ENCODE data around the genes PHIP and TPBG.

- RRBS = no CpG with 5 or more reads among the region's 2 CpGs
Measured at GRCh38 chr6:79041254-79041919, 36.7 kb downstream of the PHIP start.

DNA sequence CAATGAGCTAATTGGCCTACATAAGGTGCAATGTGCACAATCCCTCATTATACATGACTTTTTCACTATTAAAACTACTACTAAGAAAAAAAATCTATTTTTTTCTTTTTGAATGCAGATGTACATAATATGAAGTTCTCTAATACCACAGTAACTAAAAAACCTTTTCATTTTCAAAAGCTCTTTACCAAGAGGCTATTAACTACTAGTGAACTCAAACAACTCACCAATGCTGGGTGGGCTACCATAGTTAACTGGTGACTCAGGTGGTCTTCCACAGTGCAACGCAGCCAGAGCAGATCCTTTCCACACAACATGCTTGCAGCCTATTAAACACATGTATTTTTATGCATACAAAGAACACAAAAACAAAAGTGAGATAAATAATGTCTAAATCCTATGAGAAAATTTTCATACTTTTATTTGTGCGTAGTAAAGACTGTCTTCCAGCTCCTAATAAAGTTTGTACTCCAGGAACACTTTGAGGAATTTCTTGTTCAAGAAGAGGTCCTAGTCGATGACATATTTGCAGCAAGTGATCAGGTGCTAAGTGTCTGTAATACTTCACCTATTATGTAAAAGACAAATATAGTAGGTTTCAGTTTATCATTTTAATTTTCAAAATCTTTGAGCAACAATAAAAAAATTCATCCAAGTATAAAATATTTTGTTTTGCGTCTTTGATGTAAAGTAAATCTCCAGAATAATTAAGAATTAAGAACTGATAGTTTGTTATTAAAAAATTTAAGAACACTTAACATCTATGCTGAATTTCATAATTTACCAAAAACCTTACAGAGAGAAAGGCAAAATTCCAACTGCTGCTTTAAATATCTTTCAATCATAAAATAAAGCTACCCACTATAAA, 17.6 kb downstream of the PHIP start:
- RRBS = no CpG with 5 or more reads among the region's 4 CpGs

- RRBS = 2% methylated on average over 64 of the region's 133 CpGs
Measured at GRCh38 chr6:79077413-79078406, at the start of gene PHIP. PHIP (minus strand) TSS chr6:79078254.

DNA sequence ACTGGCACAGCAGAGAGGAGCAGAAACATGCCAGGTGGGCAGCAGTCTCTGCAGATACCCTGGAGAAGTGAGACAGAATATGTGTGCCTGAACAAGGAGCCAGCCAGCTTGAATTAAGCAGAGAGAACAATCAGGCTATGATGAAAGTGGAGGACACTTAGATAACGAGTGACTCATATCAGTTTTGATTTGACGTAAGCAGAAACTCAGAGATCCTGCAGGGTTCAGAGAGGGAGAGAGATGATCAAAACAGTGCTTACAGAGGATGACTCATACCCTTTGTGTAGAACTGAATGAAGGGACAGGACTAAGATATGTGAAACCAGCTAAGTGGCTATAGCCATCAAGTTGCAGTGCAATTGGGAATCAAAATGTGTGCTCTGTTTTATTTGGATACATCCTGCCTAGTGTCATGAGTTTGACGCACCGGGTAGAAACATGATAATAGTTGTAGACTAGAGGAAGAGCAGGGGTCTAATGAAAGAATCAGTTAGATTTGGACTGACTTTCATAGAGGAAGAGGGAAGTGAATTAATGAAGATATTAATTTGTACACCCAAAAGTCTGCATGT, 300.6 kb downstream of the TENT5A start:
- RRBS = no CpG with 5 or more reads among the region's 4 CpGs

DNA sequence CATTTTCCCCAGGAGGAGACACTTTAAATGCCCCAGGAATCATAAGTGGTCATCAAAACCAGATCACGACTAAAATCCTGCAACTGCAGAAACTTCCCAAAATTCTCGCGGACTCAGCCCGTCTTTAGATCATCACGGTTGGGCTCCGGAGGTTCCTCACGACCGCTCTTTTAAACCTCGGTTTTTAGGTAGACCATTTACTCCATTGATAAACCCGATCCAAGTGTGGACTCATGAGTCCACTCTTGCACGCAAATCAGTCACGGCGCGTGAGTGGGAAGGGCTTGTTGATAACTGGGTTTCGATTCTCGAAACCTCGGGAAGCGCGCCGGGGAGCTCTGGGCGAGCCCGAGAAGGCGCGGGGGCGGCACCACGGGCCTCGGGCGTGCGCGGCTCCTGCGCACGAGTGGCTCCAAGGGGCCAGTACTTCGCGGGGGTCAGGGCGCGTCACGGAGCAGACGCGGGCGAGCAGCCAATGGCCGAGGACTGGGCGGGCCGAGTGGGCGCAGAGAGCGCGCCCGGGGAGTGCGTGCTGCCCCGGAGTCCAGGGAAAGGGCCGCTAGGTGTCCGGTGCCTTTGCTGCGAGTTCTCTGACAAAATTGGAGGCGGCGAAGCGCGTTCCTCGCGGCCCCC, 598 bp upstream of the TENT5A start:
- RRBS = no CpG with 5 or more reads among the region's 58 CpGs

- RRBS = no CpG with 5 or more reads among the region's 6 CpGs
Measured at GRCh38 chr6:81894857-81895280, 142.4 kb upstream of the TENT5A start.

- RRBS = no CpG with 5 or more reads among the region's 1 CpG
Measured at GRCh38 chr6:82170913-82171696, 76.4 kb downstream of the IBTK start.

DNA sequence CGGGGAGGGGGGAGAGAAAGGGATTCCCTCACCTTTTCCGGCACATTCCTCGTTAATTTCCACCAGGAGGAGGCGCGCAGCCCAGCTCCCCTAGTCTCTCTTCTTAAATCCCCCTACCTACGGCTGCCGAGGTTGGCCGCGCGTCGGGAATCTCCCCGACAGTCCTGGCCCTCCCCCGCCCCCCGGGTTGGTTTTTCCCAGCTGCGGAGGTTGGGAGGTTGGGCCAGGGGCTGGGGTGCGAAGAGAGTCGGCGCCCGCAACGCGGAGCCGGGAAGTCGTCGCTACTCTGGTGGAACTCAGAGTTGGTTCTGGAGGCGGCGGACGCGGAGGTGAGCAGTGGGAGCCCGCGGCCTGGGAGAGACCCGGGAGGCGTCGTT, at the start of gene TPBG:
TSS of gene TPBG (plus strand) at position 238 of the 377 bp plus-strand sequence.
- RRBS = 54% methylated on average over 14 of the region's 33 CpGs

DNA sequence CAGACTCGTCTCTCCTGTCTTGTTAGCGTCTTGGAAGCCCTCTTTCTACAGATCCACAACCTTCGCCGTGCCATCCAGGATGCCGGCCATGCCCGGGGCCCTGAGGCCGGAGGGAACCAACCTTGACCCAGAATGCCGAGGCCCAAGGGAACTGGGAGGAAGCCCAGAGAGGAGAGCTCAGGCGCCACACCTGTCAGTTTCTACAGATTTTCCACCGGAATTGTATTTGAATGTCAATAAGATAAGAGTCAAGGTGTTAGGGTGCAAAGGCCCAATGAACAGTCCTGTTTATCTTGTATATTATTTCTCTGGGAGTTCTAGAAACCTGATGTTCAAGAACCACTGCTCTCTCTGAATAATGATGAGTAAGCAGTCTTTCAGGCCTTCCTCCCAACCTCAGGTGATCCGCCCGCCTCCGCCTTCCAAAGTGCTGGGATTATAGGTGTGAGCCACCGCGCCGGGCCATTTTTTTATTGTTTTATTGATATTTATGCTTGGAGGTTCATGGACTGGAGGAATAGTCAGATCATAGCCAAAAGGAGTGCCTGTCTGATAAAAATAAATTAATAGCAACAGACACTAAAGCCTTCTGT, 858 bp upstream of the ME1 start:
- RRBS = no CpG with 5 or more reads among the region's 16 CpGs

DNA sequence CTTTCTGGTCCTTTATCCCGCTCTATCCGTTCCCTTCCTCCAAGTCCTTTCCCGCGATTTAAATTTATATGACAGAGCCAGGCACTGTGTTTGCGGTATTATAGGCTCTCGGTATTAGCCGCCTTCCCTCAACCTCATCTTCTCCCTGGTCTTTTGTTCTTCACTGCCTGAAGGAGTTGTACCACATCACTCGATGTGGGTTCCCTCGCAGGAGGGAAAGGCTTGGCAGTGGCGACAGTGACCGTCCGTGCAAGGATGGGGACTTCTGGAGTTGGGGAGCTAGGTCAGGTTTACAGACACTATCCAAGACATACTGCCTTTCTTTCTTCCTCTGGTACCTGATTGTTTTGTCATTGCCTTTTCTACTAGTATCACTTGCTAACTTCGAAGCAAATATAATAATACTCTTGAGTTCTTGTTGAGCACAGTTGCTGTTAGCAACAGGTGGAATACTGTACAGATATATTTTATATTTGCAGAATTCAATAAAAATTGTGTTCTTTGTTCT, 631 bp downstream of the CYB5R4 start:
- RRBS = no CpG with 5 or more reads among the region's 13 CpGs

GRCh38 chr6:84026332-84026730, 7.2 kb upstream of the MRAP2 start:
- RRBS = no CpG with 5 or more reads among the region's 5 CpGs

DNA sequence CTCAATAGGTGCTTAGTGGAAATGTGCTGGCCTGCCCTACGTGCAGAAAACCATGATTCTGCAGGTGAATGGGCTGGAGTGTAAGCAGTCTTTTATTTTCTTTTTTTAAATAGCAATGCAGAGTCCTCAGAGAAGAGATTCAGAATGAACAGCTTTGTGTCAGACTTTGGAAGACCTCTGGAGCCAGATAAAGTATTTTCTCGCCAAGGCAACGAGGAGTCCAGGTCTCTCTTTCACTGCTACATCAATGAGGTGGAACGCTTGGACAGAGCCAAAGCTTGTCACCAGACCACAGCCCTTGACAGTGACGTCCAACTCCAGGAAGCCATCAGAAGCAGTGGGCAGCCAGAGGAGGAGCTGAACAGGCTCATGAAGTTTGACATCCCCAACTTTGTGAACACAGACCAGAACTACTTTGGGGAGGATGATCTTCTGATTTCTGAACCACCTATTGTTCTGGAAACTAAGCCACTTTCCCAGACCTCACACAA, 55.5 kb downstream of the MRAP2 start:
- RRBS = no CpG with 5 or more reads among the region's 5 CpGs

DNA sequence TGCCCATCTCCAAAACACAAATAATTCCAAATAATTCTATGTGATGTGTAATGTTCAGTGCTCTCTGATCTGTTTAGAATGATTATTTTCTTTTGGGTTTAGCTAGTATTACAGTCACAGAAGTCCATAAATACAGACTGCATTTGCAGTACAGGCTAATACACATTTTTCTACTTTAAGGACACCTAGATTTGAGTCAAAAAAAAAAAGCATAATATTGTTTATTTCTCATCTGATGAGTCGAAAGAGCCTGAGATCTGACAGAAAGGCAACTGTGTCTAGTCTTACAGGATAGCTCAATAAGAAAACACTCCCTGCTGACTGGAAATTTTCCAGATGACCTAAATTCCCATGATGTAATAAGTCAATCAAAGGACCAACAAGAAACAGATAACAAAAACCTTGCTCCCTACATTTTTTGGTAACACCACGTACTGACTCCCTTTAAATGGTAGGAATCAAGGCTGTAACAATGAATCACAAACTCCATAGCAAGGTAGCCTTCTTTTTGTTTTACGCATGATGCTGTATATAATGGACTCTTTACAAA, 12.3 kb downstream of the TBX18 start:
- RRBS = no CpG with 5 or more reads among the region's 3 CpGs

- RRBS = no CpG with 5 or more reads among the region's 43 CpGs
Measured at GRCh38 chr6:84762144-84763053, 2.0 kb downstream of the TBX18 start.

- RRBS = no CpG with 5 or more reads among the region's 39 CpGs
Measured at GRCh38 chr6:84766939-84767649, 2.7 kb upstream of the TBX18 start.

DNA sequence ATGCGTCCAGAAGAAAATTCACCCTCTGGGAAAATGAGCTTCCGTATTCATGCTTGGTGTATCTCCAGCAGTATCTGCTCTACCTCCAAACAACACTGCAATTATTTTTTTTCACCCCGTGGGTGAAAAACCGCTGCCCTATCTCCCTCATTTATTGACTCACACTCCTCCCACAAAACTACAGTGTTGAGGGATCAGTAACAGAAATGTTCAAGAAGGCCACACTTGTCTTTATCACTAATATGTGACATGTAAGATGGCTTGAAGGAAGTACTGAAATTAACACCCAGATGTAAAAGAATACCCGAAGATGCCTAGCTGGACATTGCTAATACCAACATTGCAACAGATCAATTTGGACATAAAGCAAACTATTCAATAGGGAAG, 4.9 kb upstream of the TBX18 start:
- RRBS = no CpG with 5 or more reads among the region's 5 CpGs

GRCh38 chr6:85449654-85449775, 368 bp upstream of the NT5E start:
- RRBS = no CpG with 5 or more reads among the region's 7 CpGs

DNA sequence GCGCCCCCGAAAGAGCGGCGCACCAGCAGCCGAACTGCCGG, 287 bp upstream of the NT5E start:
- RRBS = no CpG with 5 or more reads among the region's 6 CpGs

- RRBS = no CpG with 5 or more reads among the region's 2 CpGs
Measured at GRCh38 chr6:85453380-85453896, 3.6 kb downstream of the NT5E start.